ENCODE measurements around a stretch of chr20.

DNA sequence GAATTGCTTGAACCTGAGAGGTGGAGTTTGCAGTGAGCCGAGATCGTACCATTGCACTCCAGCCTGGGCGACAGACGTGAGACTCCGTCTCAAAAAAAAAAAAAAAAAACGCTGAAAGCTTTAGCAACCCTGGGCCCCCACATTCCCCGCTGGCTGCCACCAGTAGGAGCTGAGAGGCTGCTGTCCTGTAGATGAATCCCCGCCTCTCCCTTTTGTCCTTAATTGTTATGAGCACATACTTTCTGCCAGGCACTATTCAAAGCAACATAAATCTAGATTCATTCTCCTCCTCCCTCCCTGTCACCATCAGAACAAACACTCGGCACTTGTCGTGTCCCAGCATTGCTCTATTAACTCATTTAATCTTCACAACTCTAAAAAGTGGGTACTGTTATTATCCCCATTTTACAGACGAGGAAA, 97.2 kb downstream of the EYA2 start:
- PRO-cap, result no peak

- PRO-cap, result no peak
Observed at GRCh38 chr20:47249244-47250047, 107.1 kb downstream of the ZMYND8 start.

GRCh38 chr20:47655512-47656242, 129.6 kb downstream of the SULF2 start:
- PRO-cap, result no peak

DNA sequence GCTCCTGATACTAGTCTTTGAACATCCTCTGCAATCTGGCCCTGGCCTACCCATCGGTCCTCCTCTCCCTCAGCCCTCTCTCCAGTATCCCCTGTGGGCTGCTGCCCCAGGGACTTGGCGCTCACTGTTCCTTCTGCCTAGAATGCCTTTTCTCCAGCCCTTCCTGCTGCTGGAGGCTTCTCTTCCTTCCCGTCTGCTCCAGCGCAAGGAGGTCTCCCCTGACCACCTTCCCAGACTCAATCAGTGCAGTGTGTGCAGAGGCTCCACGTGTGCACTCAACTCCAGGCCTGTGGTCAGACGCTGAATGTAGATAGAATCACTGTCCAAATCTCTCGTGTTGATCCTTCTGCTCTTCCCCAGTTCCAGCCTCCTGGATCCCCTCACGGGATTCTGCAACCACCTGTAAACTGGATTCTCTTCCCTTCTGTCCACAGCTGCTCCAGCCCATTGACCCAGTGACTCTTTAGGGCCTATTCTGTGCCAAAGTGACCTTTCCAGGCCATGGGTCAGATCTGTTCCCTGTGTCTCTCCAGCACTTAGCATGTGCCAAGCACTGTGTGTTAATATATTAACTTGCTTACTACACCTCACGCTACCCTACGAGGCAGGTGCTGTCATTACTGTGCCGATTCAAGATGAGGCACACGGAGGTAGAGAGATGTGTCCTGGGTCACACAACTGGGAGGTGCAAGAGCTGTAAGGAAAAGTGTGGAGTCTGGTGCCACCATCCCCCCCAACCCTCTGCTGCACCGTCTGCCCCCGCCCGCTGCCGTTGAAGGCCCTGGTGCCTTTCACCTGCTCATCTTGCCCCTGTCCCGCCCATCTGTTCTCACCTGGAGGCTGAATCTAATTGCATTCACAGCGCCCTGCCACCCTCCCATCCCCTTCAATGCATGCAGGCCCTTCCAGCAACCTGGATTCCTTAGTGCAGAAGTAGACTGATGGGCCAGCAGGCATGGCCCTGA, 112.2 kb downstream of the SULF2 start:
- PRO-cap, result no peak

DNA sequence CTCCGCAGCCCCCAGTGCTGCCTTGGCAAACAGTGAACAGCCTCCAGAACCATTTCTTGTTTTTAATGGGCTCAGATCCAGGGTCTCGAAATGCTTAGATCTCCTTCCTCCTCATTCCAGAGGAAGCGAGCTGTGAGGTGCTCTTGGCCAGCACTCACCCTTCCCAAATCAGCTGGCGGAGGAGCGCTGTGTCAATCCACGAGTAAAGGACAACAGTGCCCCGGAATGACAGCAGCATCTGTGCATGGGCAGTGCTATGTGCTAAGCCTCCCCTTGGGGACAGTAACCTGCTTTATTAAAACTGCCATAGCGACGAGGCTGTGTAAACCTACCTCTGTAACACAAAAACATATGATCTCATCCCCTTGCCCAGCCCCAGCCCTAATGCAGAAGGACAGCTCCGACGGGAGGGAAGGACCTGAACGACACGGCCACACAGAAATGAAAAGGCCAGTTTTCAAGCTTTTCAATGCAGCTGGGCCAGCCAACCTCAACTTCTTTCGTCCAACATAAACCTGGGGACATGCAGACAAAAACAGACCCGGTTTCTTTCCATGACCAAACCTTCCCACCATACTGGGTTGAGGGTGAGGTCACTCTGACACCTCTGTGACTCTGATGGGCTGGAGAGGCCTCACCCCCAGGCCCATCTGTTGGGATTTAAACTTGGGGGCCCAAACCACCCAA, 43.3 kb downstream of the SULF2 start:
- PRO-cap, result no peak

DNA sequence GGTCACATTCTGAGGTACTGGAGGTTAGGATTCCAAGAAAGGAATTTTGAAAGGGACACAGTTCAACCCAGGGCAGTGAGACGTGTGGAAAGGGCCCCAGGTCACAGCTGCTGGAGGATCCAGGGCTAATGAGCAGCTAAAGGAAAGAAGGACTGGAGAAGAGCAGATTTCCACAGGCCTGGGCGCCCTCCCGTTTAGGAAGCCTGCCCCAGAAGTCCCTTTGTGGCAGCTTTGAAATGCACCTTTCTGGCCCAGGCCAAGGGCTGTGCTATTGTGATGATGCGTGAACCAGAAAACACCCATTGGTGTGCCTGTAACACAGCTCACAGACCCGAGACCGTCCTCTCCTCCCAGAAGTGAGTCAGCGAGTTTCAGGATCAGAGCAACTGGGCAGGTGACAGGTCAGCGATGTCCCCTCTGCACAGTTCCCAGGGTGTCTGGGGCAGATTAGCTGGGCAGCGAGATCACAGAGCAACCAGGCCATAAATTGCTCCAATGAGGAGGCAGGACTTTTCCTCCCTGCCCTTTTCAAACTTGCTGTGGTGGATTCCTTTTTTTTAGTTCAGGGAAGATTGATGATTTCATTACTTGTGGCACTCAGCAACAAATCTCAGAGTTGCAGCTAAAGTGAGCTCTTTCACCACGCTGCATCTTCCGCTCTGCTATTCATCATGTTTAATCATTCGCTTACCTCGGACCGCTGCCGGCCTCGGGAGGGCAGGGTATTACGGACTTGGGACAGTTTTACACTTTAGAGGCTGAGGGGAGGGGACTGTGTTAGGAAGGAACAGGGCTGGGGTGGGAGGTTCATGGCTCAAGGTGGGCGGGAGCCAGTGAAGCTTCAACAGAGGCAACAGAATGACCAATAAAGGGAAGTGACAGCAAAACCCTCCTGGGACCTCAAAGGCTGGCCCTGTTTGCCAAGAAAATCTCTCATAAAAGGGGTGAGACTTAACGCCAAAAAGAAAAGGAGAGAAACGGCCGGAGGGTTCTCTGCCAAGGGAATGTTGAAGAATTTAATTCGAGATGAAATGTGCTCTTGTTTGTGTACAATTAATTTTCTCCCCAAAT, 72.1 kb upstream of the SULF2 start:
- PRO-cap, result no peak

GRCh38 chr20:47950461-47951119, 165.3 kb upstream of the SULF2 start:
- PRO-cap, result no peak

DNA sequence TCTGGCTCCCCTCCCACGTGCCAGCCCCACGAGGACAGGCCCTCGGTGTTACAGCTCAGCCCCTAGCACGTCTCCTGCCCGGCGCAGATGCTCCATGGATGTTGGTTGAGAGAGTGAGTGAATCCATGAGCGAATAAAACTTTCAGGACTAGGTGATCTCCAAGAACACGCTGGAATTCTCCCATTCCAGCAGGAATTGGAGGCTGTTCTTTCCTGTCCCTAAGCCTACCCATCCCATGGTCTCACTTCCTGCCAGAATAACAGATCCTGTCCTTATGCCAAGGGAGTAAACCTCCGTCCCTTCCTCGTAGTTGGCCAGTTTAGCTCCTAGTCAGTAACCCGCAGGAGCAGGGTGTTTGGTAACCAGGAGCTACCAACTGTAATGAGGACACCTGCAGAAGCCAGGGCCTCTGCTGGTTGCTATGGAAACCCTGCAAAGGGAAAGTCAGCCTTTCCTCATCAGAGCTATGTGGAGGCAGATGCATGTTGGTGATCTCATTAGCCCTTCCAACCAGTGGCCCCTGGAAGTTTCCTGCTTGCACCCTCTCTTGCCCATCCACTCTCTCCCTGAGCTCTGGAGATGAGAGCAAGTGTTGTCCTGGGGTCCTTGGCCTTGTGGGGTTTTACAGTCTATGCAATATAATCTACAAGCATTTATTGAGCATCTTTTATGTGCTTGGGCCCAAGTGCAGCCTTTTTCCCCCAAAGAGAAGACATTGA, 368.2 kb upstream of the SULF2 start:
- PRO-cap, result no peak

DNA sequence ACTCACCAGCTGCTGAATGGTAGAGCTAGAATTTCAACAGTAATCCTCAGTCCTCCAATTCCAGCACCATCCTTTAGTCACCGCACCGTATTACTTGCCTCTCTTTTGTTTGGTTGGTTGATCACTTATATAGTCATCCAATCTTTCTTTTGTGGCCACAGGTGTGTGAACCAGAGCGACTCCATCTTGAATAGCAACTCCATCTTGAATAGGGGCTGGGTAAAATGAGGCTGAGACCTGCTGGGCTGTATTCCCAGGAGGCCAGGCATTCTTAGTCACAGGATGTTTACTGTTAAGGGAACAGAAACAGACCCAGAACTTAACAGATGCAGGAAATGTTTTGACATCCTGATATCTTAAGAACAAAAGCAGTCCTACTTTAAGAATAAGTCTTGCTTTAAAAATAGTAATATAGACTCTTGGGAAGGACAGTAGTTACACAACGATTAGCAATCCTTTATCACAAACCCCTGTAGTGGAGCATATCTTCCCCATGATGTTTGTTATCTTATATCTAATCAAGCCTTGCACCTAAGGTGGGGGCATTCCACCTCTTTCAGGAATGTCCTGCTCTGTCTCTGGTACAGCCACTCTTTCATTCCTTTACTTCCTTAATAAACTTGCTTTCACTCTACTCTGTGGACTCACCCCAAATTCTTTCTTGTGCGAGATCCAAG, 493.6 kb upstream of the SULF2 start:
- PRO-cap, result no peak

GRCh38 chr20:48516166-48516547, 311.6 kb downstream of the PREX1 start:
- PRO-cap, result no peak

DNA sequence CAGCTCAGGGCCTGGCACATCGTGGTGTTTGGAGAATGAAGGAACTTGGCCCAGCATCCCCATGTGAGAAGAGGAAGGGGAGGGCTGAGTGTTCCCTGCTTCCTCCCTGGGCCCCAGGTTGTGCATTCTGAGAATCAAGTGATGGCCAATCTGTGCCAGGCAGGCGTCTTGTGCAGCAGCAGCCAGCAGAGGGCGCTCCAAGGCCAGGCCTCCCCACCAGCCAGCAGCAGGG, 192.1 kb downstream of the PREX1 start:
- PRO-cap, result no peak

DNA sequence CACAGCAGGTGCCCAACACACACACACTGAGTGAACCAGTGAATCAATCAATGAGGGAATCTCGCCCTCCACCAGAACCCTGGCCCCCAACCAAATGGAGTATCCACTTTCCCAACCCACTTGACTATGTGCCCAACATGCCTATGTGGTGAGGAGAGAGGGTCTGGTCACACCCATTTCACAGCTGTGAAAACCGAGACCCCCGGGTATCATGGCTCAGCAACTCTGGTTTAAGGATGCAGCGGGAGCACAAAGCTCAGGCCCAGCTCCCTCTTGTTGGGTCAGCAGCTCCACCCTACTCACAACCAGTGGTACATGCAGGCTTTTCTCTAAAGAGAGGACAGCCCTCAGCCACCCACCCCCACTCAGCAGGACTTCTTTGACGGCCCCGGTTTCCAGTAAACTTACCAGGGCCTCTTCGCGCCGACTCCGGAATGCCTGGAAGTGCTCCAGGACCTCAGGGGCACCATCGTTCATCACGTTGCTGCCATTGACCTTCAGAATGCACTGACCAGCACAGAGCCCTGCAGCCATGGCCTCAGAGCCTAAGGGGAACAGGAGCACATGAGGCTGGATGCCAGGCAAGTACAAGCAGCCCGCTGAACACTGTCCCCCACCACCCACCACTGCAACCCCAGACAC, 174.7 kb downstream of the PREX1 start:
- PRO-cap, result no peak

DNA sequence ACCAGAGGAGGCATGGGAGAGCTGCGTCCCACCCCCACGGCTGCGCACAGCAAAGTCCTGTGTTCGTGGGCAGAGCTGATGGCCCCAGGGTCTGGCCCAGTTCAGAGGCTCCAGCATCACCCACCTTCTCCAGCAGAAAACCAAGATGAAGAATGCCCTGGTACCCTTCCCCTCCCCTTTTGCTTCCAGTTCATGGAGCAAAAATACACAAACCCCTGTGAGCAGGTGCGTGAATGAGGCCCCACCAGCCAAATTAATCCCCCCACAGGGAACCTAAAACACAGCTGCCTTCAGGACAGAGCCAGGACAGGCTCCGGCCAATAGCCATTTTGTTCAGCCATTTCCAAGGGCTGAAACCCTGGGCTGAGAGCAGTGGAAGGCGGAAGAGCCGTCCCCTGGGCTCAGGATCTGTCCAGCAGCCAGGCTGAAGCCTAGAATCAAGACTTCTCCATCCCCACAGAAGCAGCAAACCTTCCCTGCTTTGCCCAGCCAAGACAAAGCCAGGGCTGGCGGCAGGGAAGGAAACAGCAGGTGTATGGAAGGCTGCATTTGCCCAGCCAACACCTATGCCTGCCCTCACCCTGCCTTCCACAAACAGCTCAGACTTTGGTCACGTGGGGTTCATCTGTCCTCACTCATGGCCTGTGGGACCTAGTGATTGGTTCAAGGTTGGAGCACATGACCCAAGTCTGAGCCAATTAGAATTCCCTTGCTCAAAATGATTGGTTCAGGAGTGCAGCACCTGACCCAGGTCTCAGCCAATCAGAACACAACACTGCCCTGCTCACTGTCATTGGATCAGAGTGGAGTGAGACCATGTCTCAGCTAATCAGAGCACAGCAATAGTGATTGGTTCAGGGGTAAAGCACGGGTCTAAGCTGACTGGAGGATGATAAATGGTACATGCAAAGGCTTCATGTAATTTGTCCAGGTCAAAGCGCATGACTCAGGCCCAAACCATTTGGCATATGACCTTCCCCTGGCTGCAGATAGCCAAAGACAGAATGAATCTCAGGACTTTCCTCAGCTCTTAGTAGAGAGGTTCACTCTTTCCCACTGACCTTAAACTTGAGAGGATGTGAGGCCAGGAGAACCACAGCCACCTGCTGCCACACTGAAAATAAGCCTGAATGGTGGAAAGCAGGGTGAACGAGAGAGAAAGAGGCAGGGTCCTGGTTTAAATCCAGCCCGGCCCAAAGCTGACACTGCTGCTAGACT, 102.4 kb downstream of the PREX1 start:
- PRO-cap, result no peak

DNA sequence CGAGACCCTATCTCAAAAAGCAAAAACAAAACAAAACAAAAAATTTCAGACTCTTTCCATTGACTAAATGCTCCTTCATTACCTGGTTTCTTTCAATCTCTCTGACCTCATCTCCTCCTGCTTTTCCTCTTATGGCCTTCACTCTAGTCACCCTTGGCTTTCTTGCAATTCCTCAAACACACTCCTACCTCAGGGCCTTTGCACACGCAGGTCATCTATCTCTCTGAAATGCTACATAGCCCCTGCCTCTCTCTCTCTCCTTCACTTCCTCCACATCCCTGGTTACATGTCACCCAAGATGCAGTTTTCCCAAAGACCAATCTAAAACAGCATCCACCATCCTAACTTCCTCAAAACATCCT, 96.8 kb downstream of the PREX1 start:
- PRO-cap, result no peak

GRCh38 chr20:48739347-48740017, 88.3 kb downstream of the PREX1 start:
- PRO-cap, result no peak

GRCh38 chr20:48760194-48761193, 67.3 kb downstream of the PREX1 start:
- PRO-cap, result bidirectional peak, plus-strand start at chr20:48760621, minus-strand start at chr20:48760373

DNA sequence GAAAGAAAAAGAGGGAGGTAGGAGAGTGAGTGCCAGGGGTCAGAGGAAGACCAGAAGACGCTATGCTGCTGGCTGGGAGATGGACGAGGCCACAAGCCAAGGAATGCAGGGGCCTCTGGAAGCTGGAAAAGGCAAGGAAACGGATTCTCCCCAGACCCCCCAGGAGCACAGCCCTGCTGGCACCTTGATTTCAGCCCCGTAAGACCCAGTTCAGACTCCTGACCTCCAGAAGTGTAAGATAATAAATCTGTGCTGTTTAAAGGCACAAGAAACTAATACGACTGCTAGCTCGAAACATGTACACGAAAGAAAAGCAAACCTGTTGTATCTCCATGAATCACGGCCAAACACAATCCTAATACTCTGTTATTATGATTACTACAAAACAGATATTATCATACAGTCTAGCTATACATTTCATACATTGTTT, 63.0 kb downstream of the PREX1 start:
- PRO-cap, result unidirectional peak, plus-strand start at position 142 of the sequence

DNA sequence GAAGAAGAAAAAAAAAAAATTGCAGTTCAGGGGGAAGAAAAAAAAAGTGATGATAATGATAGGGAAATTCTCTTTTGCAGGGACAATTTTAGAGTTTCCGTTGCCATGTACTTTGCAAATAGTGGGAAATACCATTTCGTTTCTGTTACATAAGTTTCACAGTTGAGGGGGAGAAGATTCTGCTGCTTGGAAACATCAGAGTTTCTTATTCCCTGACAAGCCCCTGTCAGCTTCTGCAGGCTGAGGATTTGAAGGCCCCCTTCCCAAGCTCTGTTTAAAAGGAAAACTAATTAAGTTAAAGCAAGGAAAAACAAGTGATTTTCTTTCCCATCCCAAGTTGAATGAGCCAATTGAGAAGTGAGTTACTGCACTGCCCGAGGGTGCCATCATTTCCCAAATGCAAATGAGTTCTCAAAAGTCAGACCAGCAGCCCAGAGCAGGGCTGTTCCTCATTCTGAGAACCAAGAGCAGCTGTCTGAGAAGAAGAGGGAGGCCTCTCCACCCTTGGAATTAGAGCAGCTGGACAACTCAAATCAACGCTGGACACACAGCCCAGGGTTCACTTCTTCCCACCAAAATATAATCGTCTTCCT, 4.4 kb upstream of the PREX1 start:
- PRO-cap, result no peak

- PRO-cap, result no peak
Observed at GRCh38 chr20:48846199-48847342, 18.8 kb upstream of the PREX1 start.

- PRO-cap, result no peak
Observed at GRCh38 chr20:48897356-48897688, 24.2 kb upstream of the ARFGEF2 start.

Measured in bile duct (tissue), 1 donor.